Vermiform appendix (tissue), 1 donor: ENCODE results near the genes STK19 and C4B.

DNA sequence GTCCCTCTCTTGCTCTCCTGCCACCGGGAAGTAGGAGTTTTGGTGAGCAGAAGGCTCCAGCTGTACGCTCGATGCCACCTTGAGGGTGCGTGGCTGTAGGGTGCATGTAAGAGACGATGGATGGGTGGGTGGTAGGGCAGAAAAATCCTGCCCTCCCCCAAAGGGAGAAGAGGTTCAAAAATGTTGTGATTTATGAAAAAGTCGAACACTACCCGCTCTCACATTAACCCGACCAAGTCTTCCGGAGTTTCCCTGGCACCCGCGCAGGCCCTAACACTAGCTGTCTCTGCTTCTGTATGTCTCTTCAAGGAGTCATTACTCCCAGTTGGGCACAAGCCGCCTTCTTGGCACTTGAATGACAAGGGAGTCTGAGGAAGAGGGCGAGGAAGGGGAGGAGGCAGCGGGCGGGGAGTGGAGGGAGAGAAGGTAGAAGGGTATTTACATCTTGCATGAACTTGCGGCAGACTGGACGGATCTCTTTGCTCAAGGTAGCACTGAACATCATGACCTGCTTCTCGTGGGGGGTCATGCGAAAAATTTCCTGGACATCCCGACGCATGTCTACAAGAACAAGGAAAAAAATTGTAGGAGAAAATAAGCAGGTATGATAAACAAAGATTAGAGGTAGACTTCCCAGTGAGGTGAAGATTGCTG is 6.3 kb downstream of the MCCD1 start:
- PRO-cap, result no peak

GRCh38 chr6:31540628-31540936 is 1.2 kb downstream of the DDX39B start:
- PRO-cap, result no peak

GRCh38 chr6:31547964-31548283 is 516 bp downstream of the NFKBIL1 start:
- PRO-cap, result no peak

GRCh38 chr6:31558683-31559630 is 11.5 kb downstream of the NFKBIL1 start:
- PRO-cap, result no peak

DNA sequence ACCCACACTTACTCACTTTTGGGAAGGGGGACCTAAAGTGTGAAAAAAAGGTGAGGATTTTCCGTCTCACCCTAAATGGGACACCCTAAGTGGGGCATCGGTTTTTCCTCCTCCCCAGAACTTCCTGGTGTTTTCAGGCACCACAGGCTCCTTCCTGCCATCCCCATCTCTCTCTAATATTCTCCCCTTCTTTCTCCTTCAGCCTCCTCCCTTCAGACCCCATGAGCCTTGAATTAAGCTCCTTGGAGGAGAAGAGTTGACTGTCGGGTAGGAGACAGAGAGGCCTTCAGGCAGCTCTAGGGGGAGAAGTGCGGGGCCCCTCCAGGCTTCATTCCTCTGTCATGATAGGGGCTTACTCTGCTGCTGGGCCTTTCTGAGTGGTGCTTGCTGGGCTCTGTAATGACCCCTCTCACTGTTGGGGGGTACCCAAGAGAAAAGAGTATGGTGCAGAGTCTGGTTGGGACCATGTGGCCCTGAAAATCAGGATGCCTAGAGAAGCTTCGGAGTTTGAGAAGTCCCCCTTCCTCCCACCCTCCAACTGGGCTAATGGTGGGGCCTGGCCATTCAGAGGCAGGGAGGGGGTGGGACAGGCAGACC is 2.3 kb downstream of the LTB start:
- PRO-cap, result no peak

GRCh38 chr6:31652763-31652888 is 165 bp upstream of the BAG6 start:
- PRO-cap, result no peak

DNA sequence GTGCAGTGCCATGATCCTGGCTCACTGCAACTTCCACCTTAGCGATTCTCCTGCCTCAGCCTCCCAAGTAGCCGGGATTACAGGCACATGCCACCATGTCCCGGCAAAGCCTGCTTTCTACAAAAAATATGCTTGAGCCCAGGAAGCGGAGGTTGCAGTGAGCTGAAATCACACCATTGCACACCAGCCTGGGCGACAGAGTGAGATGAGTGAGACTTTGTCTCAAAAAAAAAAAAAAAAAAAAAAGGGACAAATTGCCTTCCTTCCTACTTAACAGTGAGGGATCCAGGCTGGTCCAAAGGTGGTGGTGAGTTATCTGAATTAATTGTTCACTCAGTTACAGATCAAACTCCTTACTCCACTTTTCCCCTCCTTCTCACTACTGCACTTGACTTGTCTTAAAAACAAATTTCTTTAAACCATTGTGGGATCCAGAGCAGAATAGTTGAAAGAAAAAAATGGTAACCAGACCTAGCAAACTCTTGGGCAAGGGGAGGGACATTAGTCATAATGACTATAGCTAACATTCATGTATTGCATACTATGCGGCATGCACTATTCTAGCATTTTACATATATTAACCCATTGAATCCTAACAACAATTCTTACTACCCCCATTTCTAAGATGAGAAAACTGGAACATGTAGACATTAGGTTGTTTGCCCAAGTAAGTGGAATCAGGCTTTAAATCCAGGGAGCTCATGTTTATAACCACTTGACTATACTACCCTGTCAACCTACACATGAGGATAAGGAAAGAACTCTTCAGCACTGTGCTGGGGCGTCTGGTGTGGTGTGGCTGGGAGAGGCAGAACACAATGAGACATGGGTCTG is 1.6 kb downstream of the GPANK1 start:
- PRO-cap, result no peak

DNA sequence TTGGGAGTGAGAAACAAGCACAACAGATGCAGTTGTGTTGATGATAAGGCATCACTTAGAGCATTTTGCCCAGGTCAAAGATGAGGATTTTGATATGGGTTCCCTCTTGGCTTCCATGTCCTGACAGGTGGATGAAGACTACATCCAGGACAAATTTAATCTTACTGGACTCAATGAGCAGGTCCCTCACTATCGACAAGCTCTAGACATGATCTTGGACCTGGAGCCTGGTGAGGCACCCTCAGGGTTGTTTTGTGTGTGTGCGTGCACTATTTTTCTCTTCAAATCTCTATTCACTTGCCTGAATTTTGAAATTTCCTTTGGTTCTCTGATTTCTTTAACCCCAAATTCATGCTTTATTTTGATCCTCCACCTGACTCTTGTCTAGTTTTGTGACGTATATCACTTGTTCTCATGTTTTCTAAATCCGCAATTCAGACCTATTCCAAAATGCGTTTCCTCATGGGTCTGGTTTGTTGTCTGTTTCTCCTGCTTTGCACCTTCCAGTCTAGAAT is 1.9 kb downstream of the CSNK2B start:
- PRO-cap, result no peak

GRCh38 chr6:31719901-31720572 is 1.5 kb downstream of the LY6G6C start:
- PRO-cap, result no peak

- PRO-cap, result bidirectional peak, plus-strand start at chr6:31740012, minus-strand start at chr6:31739770
Measured at GRCh38 chr6:31739223-31739808, 489 bp upstream of the MSH5 start.

GRCh38 chr6:31740757-31741204 is 976 bp downstream of the MSH5 start:
- PRO-cap, result no peak

GRCh38 chr6:31768595-31769440 is 6.4 kb downstream of the SAPCD1 start:
- PRO-cap, result no peak

- PRO-cap, result bidirectional peak, plus-strand start at chr6:31972087, minus-strand start at chr6:31972138; bidirectional peak, plus-strand start at chr6:31972587, minus-strand start at chr6:31972248
Measured at GRCh38 chr6:31971820-31972681, at the start of gene STK19. Gene STK19, plus strand, starts transcription at chr6:31972363.

DNA sequence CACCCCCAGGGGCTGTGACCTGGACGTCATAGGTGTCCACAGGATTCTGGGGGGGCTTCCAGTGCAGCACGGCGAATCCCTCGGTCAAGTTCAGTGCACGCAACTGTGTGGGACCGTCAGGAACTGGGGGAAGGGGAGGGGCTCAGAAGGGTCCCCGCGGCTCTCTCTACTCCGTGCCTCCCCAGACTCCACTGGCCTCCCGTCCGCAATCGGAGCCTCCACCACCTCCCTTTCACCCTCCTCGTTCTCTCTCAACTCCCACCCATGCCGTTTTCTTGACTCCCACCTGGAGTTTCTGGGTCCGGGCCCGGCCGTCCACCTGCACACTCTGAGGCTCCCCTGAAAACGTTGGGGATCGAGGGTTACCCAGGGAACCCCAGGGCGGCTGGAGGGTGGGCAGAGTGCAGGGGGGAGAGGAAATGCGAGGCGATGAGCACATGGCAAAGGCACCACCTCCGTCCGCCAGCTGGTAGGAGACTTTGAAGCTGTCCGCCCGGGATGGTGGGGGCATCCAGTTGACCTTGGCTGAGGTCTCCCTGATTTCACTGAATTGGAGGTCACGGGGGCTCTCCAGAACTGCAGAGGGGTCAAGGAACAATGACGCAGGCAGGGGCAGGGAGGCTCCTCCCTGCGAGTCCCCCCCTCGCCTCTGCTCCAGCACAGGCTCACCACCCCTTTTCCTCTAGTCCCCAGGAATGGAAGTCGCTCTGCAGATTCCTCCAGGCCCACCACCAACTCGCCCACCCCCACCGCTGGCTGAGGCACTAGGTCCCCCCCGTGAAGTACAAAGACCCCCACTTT is 3.7 kb upstream of the C4B start:
- PRO-cap, result no peak

DNA sequence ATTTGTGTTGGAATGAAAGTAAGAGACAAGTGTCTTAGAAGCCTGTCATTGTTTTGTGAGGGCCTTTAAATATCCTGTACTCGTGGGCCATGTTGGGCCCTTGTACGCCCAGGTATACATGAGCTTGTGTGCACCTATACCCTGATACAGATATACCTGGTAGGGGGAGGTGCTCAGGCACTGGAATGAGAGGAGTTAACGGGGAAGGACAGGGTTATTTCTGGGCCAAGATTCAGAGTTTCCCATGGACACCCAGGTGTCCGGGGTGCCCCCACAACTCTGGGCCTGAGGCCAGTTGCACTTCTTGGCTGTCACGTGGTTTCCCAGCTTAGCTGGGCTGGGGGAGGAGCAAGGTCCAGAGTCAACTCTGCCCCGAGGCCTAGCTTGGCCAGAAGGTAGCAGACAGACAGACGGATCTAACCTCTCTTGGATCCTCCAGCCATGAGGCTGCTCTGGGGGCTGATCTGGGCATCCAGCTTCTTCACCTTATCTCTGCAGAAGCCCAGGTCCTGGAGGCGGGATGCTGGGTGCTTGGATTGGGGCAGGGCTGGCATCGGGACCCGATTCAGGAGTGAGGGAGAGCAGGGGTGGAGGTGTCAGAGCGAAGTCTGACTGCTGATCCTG is at the start of gene C4B:
TSS of gene C4B (plus strand) at position 391 of the 624 bp plus-strand sequence.
- PRO-cap, result no peak

GRCh38 chr6:32045741-32046302 is 7.6 kb downstream of the CYP21A2 start:
- PRO-cap, result no peak

DNA sequence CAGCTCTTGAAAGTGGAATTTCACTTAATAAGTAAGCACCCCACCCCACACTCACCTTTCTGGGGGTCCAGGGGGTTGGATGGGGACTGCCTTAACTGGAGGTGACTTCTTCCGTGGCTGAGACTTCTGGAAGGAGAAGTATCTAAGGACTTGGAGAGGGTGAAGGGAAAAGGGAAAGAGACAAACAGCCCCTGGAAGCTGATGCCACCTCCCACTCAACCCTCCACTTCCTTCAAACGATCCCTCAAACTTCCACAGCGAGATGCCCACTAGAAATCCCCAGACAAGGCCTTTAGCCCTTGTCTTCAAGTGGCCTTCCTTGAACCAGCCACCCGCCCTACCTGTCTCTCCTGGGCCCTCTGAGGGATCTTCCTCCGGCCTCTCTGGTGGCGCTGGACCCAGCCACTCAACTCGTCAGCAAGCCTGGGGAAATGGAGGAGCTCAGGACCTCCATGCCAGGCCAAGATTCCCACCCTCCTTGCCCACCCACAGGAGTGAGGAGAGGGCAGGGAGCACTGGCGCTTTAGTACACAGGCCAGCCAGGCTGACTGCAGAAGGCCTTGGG is 7.9 kb upstream of the TNXB start:
- PRO-cap, result no peak

GRCh38 chr6:32129242-32129684 is 825 bp downstream of the FKBPL start:
- PRO-cap, result no peak

- PRO-cap, result no peak
Measured at GRCh38 chr6:32168554-32169401, 4.4 kb downstream of the EGFL8 start.

GRCh38 chr6:32189068-32189502 is 917 bp downstream of the PBX2 start:
- PRO-cap, result no peak